SUDHL5 (cell line): ENCODE measurements around the genes LRRC3C and CDC6.

GRCh38 chr17:39739880-39740959 is 2.5 kb downstream of the GRB7 start:
- PRO-cap = no peak

DNA sequence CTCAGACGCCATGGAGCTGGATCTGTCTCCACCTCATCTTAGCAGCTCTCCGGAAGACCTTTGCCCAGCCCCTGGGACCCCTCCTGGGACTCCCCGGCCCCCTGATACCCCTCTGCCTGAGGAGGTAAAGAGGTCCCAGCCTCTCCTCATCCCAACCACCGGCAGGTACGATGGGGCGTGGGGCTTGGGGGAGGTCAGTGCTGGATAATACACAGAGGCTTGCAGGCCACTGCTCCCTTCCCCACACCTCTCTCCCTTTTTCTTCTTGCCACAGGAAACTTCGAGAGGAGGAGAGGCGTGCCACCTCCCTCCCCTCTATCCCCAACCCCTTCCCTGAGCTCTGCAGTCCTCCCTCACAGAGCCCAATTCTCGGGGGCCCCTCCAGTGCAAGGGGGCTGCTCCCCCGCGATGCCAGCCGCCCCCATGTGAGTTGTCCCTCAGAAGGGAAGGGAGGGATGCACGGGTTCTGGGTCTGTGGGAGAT is 4.6 kb downstream of the GRB7 start:
- PRO-cap = no peak

DNA sequence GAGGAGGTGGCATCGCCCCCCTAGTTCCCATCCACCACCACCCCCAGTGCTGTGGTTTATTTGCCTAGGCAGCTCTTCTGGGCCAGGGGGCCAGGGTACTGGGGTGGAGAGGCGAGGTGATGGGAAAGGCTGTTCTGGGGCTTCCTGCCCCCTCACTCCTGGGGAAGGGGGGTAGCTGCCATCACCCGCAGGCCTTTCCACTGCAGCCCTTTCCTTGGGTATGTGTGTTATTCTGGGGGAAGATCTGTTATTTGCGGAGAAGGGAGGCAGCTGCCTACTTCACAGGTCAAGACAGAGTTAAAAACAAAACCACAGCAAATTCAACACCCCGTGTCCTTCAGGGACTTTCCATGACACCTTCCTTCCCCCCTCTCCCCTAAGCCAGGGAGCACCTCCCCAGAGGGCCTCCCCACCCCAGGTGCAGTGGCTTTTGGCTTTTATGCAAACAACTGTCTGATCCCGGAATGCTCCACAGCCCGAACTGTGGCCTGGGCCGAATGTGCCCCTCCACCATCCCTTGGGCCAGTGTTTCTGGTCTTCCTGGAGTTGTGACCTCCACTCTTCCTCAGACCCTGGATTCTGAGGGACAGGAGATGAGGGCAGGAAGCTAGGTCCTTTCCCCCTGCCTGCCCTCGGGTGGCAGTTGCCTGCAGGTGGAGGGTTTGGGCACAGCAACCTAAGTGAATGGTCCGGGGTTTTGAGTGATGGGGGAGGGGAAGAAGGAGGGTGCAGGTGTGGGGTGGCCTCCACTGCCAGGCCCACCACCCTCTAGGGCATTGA is 18.3 kb downstream of the GRB7 start:
- PRO-cap = bidirectional peak, plus-strand start at position 98 of the sequence, minus-strand start at position 51 of the sequence; bidirectional peak, plus-strand start at position 444 of the sequence, minus-strand start at position 195 of the sequence; bidirectional peak, plus-strand start at position 639 of the sequence, minus-strand start at position 581 of the sequence

DNA sequence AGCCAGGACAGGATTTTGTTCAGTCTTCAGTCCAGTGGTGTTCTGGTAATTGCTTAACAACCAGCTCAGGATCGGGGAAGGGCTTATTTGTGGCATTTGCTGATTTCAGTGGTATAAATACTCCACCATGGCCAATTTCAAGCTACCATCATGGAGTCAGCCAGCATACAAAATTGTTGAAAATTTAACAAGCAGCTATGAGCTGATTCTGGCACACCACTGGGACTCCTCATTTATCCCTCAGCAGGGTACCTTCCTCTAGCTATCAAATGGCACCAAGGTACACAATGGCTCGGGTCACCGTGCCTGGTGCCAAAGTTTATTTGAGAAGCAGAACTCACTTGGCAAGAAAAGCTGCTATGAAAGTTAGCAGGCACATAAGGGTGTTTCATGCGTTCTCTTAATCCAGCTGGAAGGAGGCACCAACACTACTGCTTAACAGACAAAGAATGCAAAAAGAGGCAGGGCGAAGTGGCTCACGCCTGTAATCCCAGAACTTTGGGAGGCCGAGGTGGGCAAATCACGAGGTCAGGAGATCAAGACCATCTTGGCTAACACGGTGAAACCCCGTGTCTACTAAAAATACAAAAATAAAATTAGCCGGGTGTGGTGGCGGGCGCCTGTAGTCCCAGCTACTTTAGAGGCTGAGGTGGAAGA is 51.6 kb downstream of the IKZF3 start:
- PRO-cap = no peak

- PRO-cap = bidirectional peak, plus-strand start at chr17:39927732, minus-strand start at chr17:39927601
Observed at GRCh38 chr17:39927466-39928444, at the start of gene LRRC3C. Gene LRRC3C (plus strand): TSS chr17:39927732.

DNA sequence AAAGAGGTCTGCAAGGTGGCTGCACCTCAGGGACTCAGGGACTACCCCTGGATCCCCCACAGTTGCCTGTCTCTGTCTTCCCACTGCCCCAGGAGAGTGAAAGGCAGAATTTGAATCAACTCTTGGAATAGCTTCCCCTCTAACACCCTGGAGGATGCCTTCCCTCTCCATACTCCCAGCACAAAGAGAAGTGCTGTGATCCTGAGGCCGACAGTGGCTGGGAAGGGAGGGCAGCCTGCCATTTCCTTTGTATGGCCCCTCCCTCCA is 3.8 kb upstream of the MED24 start:
- PRO-cap = no peak

- PRO-cap = no peak
Observed at GRCh38 chr17:40065765-40066231, 3.0 kb downstream of the THRA start.

DNA sequence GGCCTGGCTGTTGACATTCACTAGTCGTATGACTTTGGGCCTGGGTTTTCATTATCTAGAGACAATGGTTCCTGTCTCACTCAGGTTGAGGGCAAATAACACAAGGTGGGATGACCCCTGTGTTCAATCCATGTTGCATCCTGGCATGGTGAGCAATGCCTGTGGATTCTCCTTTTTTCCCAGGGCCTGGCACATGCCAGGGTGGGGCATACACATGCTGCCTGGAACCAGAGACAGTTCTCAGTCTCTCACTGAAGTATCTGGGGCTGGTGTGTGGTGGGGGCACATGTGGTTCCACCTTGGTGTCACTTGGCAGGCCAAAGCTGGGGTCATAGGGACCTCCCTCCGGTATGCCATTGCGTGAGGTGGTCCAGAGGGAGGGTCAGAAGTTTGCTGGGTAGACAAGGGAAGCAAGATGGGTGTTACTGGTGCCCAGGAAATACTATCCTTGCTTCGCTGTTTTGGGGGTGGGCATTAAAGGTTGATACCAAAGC is 5.5 kb downstream of the THRA start:
- PRO-cap = no peak

- PRO-cap = no peak
Observed at GRCh38 chr17:40102770-40103740, 2.7 kb upstream of the NR1D1 start.

DNA sequence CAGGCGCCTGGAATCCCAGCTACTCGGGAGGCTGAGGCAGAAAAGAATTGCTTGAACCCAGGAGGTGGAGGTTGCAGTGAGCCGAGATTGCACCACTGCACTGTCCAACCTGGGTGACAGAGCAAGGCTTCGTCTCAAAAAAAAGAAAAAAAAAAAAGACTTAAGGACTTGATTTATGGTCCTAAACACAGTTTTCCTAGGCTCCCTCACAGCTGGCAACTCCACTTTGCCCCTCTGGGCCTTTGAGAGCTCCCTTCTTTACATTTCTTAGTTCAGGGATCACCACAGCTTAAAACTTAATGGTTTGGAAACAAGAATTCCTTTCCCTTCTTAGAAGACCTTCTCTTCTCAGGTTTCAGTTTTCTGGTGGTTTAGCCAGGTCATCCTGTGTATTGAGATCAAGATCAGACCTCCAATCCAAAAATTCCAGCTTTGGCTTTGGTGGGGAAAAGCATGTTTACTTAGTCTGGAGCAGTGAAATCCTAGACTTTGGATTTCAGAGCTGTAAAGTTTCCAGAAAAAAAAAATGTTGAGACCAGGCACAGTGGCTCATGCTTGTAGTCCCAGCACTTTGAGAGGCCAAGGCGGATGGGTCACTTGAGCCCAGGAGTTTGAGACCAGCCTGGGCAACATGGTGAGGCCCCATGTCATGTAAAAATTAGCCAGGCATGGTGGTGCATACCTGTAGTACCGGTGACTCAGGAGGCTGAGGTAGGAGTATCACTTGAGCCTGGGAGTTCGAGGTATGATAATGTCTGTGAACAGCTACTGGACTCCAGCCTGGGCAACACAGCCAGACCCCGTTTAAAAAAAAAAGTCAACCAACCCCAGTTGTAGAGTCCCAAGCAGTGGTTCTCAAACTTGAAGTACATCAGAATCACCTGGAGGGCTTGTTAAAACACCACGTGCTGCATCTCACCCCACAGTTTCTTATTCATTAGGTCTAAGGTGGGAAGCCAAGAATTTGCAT is 7.1 kb upstream of the MSL1 start:
- PRO-cap = no peak

GRCh38 chr17:40118214-40118669 is 3.5 kb upstream of the MSL1 start:
- PRO-cap = no peak

DNA sequence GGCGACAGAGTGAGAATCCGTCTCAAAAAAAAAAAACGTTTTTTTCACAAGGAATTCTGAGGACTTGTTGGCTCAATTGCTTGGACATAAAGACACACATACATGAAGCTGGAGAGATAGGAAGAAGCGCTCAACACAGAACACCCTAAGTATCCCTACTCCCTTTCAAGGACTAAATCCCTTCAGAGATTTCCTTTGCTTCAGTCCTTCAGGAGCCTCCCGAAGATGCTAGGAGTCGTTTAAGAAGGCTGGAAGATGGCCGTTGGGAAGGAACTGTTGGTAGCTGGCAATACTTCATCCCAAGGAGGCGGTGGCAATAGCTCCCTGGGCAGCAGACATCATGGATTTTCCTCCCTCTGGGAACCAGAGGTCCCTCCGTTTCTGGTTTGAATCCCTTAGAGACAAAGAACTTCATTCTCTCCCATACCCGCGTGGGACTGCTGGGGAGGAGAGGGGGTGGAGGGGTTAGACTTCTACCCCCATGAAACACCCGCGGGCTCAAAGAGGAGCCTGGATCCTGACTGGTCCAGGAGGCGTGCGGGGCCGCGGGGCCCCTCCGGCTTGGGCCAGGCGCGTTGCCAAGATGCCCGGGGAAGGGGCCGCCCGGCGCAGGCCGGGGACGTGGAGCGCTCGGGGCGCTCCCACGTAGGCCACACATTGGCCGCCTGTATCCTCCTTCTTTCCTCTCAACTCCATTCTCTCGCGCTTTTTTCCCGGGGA is 637 bp upstream of the MSL1 start:
- PRO-cap = no peak

DNA sequence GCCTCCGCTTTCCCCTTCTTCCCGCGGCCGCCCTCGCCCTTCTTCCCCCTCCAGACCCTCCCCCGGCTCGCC is 241 bp upstream of the MSL1 start:
- PRO-cap = no peak

GRCh38 chr17:40130015-40130787 is 8.4 kb downstream of the MSL1 start:
- PRO-cap = no peak

- PRO-cap = no peak
Observed at GRCh38 chr17:40176014-40176802, 1.1 kb upstream of the RAPGEFL1 start.

DNA sequence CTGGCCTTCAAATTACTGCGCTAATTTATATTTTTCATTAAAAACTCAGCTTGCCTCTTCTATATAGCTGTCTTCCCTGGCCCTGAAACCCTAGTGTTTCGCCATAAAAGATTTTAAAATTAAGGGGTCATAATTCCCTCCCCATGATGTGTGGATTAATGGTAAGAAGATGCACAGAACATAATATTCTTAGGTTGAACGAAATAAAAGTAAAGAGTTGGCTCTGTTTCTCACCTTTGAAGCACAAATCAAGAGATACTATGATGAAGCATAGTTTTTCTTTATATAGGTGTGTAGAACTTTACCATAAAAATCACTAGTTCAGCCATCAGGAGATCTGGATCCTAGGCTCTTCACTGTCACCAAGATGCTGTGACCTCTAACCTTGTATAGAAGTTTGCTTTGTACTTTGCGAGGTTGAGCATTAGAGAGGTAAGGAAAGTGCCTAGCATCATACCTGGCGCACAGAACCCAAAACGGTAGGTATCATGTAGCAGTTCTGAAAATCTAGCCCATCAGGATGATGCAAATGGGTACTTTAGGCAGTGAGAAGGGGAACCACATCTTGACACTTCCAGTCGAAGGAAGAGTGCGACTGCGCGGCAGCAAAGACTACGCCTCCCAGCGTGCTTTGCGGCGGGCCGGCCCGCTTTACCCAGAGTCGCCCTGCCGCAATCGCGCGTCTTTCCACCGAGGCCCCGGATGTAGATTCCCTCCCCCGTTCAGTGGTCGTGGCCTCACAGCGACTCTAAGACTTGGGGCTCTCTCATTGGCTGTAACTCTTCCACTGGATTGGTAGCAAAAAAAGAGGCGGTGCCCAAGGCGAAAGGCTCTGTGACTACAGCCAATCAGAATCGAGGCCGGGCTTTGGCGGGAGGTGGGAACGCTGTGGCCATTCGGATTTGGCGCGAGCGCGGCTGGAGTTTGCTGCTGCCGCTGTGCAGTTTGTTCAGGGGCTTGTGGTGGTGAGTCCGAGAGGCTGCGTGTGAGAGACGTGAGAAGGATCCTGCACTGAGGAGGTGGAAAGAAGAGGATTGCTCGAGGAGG is at the start of gene CDC6:
Gene CDC6 (plus strand): TSS at position 895 of the 1,047 bp plus-strand sequence.
- PRO-cap = bidirectional peak, plus-strand start at position 895 of the sequence, minus-strand start at position 711 of the sequence

- PRO-cap = no peak
Observed at GRCh38 chr17:40293270-40293812, 5.7 kb downstream of the CDC6 start.

DNA sequence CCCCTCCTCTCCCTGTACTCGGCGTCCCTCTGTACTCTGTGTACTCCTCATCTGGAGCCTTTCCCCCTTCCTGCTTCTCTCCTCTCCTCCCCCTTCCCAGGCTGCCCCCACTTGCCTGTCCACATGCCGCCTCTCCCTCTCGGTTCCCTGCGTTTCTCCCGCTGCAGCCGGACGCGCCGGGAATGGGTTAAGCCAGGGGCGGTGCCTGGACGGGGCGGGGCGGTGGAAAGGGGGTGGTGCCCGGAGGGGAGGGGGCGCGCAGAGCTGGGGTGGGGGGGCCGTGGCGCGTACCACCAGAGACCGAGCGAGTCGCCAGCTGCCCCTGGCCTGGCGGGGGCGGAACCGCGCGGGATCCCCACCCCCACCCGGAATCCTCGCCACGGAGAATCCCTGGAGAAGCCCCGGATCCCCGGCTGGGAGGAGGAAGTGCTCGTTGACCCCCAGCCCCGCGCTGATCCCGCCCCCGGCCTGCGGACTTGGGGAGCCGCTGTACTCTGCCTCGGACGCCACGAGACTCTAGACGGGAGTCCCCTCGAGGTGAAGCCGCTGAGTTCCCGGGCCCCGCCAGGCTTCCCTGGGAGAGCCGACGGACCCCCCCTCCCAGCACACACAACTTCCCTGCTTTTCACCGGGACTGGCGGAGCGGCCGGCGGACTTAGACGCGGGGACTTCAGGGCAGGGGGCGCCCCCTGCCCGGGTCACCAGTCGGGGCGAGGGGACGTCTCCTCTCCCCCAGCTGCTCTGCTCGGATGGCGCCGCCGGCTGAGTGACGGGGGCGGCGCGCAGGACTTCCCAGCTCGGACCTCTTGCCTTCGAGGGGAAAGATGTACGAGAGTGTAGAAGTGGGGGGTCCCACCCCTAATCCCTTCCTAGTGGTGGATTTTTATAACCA is 22.4 kb downstream of the GJD3 start:
- PRO-cap = no peak

- PRO-cap = no peak
Observed at GRCh38 chr17:40351661-40352634, 12.6 kb downstream of the GJD3 start.

- PRO-cap = no peak
Observed at GRCh38 chr17:40396152-40396516, 21.6 kb downstream of the TOP2A start.